GM12878 (cell line): ENCODE results near the gene MYLIP.

DNA sequence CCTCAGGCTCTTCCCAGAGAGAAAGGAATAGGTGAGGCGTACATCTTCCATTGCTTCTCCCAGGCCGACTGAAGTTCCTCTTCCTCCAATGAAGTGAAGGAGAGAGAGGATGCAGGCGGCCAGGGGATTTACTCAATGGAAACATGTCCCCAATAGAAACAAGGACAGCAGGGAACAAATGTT lies 510.5 kb upstream of the JARID2 start:
- RAMPAGE, long total RNA: no peak
- RRBS, 2 experiments: no CpG with 5 or more reads among the region's 3 CpGs
CAGE:
- cytosol, long polyA minus RNA: no peak
- cytosol, long polyA plus RNA: no peak
- long polyA plus RNA: no peak
- nucleolus, long total RNA: no peak
- nucleus, long polyA plus RNA: no peak
- nucleus, long total RNA: no peak

DNA sequence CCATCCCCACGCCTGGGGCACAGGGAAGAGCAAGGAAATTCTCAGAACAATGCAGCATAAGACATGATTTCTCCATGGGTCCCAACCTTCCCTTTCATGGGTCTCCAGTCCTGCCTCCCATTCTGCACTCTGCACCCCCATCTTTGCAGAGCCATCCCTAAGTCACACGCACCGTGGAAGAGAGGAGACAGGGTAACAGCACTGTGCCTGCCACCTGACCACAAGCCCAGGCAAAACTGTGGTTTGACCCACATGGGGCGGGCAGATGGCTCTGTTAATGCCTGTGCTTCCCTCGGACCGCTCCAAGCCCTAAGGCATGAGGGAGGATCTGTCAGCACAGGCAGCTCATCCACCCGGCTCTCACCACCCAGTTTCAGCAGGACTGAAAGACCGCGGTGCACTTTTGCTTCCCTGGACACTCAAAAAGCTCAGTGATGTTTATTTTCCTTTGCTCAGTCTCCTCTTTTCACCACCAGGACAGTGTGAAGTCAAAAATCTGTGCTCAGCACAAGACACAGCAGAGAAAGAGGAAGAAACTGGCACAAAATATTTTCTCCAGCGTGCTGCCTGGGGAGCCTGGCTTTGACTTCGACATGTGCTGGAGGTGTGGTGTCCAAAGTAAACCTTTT lies 441.9 kb upstream of the JARID2 start:
- RAMPAGE, long total RNA: no peak
- RRBS, 2 experiments: no CpG with 5 or more reads among the region's 11 CpGs
CAGE:
- cytosol, long polyA minus RNA: no peak
- cytosol, long polyA plus RNA: no peak
- long polyA plus RNA: no peak
- nucleolus, long total RNA: no peak
- nucleus, long polyA plus RNA: no peak
- nucleus, long total RNA: no peak

GRCh38 chr6:14910665-14911586 lies 334.9 kb upstream of the JARID2 start:
- RAMPAGE, long total RNA: no peak
- RRBS, 2 experiments: no CpG with 5 or more reads among the region's 13 CpGs
CAGE:
- cytosol, long polyA minus RNA: no peak
- cytosol, long polyA plus RNA: no peak
- long polyA plus RNA: no peak
- nucleolus, long total RNA: no peak
- nucleus, long polyA plus RNA: no peak
- nucleus, long total RNA: no peak

DNA sequence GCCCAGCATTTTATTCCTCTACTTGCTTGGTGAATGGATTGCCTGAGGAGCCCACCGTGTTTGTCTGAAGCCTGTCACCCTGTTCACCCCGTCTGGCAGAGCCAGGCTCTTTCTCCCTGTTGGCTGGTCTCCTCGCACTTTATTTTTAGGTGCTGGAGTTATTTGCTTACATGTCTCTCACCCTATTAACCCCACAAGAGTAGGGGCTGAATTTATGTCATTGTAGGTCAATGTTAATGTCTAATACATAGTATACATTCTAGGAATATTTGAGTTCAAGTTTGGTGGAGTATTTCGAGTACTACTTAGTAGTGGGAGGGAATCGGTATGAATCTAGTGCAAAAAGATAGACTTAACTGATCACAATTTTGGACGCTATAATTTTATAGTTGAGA lies 10.7 kb downstream of the JARID2 start:
- RAMPAGE, long total RNA: no peak
- RRBS, 2 experiments: no CpG with 5 or more reads among the region's 6 CpGs
CAGE:
- cytosol, long polyA minus RNA: no peak
- cytosol, long polyA plus RNA: no peak
- long polyA plus RNA: no peak
- nucleolus, long total RNA: no peak
- nucleus, long polyA plus RNA: no peak
- nucleus, long total RNA: no peak

DNA sequence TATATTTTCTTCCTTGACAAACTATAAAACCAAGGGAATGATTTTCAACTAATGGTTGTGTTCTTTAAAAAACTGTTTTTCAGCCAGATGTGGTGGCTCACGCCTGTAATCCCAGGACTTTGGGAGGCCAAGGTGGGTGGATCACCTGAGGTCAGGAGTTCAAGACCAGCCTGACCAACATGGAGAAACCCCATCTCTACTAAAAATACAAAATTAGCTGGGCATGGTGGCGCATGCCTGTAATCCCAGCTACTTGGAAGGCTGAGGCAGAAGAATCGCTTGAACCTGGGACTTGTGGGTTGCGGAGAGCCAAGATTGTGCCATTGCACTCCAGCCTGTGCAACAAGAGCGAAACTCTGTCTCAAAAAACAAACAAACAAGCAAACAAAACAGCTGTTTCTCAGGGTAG lies 27.5 kb downstream of the JARID2 start:
- RAMPAGE, long total RNA: no peak
- RRBS, 2 experiments: no CpG with 5 or more reads among the region's 5 CpGs
CAGE:
- cytosol, long polyA minus RNA: no peak
- cytosol, long polyA plus RNA: no peak
- long polyA plus RNA: no peak
- nucleolus, long total RNA: no peak
- nucleus, long polyA plus RNA: no peak
- nucleus, long total RNA: no peak

DNA sequence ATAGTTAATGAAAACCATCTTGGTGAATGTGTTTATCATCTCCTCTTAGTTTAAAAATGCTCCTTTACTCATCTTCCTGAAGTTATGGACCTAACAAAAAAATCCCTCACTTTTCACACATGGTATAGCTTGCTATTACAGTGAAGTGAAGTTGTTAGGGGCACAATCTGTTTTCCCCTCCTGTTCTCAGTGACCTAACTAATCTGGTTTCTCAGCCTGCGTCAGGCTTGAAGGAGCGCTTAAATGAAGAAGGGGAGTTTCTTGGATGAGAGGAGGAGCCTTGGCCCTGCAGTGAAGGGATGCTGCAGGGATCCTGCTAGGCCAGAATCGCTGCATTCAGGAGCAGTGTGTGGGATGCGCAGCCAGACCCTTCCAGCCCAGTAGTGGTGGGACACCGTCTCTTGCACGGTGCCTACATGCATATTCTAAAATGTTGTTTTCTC lies 45.4 kb downstream of the JARID2 start:
- RAMPAGE, long total RNA: no peak
- RRBS, 2 experiments: no CpG with 5 or more reads among the region's 6 CpGs
CAGE:
- cytosol, long polyA minus RNA: no peak
- cytosol, long polyA plus RNA: no peak
- long polyA plus RNA: no peak
- nucleolus, long total RNA: no peak
- nucleus, long polyA plus RNA: no peak
- nucleus, long total RNA: no peak

GRCh38 chr6:15292890-15293766 lies 47.3 kb downstream of the JARID2 start:
- RAMPAGE, long total RNA: no peak
- RRBS, 2 experiments: no CpG with 5 or more reads among the region's 6 CpGs
CAGE:
- cytosol, long polyA minus RNA: no peak
- cytosol, long polyA plus RNA: no peak
- long polyA plus RNA: no peak
- nucleolus, long total RNA: no peak
- nucleus, long polyA plus RNA: no peak
- nucleus, long total RNA: no peak

DNA sequence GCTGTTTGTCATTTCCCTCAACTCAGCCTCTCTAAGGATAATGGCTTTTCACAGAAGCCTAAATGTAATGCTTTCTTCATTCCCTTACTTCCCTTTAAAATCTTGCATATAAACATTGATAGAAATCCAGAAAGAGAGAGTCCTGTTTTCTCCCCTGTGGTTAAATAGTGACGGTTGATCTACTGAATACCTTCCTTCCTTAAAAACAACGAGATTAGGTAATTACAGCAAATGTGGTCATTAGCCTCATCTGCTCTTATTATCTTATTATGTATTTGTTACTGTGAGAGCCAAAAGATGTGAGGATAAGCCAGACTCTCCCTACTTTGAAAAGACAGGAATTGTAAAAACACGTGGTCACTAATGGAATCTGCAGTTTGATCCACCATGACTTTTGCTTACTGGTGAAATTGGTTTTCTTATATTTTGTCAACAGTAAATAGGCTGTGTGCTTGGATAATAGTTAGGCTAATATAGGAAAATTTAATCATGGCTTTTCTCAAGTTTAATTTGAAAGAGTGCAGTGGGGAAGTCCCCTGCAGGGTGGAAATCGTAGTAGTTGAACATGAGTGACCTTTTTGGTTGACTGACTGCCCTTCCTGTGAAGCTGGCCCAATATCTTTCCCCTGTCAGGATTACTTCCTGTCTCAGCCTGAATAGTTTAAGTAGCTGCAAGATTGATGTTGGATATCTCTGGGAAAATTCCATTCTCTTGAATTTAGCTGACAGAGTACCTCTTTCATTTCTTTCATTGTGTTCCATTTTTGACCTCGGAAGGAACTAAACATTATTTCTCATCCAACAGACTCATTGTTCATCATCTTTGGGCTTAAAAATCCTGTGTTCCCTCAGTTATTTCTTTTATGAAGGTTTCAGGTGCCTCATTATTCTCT lies 62.8 kb downstream of the JARID2 start:
- RAMPAGE, long total RNA: no peak
- RRBS, 2 experiments: no CpG with 5 or more reads among the region's 5 CpGs
CAGE:
- cytosol, long polyA minus RNA: no peak
- cytosol, long polyA plus RNA: no peak
- long polyA plus RNA: no peak
- nucleolus, long total RNA: no peak
- nucleus, long polyA plus RNA: no peak
- nucleus, long total RNA: no peak

DNA sequence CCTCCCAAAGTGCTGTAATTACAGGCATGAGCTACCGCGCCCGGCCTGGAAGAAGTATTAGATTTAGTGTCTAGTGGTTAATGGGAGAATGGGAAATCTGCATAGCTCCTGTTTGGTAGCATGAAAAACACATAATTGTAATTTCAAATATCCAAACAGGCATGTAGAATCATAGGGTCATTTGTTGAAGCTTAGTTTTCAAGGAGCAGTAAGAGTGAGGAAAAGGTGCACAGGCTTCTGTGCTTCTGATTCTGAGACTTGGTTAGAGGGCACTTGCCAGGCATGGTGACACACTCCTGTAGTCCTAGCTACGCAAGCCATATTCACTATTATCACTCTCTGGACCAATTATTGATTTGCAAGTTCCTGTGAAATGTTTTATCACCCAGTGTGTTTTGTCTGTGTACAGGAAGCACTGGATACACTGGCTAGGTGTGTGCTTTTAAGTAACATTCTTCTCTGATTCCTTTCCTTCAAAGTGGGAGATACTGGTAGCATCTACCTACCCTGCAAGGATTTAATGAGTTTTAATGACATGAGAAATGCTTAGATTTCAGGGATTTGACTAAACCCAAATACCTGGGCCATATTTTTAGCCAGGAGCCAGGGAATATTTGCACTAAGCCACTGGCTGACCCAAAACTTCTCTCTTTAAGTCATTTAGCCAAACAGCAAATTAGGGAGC lies 76.3 kb downstream of the JARID2 start:
- RAMPAGE, long total RNA: no peak
- RRBS, 2 experiments: no CpG with 5 or more reads among the region's 4 CpGs
CAGE:
- cytosol, long polyA minus RNA: no peak
- cytosol, long polyA plus RNA: no peak
- long polyA plus RNA: no peak
- nucleolus, long total RNA: no peak
- nucleus, long polyA plus RNA: no peak
- nucleus, long total RNA: no peak

DNA sequence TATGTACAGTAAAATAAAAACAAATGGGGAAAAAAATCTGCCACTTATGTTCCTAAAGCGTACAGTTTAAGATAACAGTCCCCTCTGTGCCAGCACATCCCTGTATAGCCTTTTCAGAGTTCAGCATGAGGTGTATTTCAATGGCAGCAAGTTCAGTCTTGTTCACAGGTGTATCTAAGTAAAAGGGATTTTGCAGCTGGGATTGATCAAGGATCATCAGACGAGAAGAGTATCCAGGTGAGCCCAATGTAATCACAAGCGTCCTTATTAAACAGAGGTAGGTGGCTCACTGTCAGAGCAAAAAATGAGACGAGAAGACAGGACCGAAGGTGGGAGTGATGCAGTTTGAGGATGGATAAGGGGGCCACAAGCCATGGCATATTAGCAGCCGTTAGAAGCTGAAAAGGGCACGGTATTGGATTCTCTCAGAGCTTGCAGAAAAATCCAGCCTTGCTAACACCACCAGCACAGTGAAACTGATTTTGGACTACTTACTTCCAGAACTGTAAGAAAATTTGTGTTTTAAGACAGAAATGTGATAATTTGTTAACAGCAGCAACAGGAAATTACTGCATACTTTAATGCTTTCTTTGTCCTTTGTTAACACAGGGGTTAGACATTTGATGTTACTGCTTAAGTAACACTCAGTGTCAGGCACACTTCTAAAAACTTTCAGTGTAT lies 108.2 kb downstream of the JARID2 start:
- RAMPAGE, long total RNA: no peak
- RRBS, 2 experiments: no CpG with 5 or more reads among the region's 7 CpGs
CAGE:
- cytosol, long polyA minus RNA: no peak
- cytosol, long polyA plus RNA: no peak
- long polyA plus RNA: no peak
- nucleolus, long total RNA: no peak
- nucleus, long polyA plus RNA: no peak
- nucleus, long total RNA: no peak

DNA sequence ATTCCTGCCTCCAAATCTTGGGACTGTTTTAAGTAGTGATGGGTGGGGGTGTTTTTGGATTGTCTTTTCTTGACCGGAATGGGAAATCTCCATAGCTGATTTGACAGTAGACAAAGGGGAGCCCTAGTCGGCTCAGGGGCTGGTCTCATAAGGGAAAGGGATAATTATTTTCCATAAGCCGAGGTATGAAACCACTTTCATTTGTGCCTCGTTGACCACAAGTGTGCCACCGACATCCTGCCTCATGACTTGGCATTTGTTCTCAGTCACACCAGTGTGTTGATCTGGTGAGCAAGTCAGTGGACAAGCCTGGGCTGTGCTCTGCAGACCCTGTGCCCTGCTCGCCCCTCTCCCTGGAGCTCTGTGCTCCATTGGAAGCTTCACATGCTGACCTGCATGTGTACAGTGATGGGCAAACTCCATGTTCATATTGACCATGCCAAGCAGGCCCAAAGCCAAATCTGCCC lies 158.0 kb downstream of the JARID2 start:
- RAMPAGE, long total RNA: no peak
- RRBS, 2 experiments: no CpG with 5 or more reads among the region's 6 CpGs
CAGE:
- cytosol, long polyA minus RNA: no peak
- cytosol, long polyA plus RNA: no peak
- long polyA plus RNA: no peak
- nucleolus, long total RNA: no peak
- nucleus, long polyA plus RNA: no peak
- nucleus, long total RNA: no peak

DNA sequence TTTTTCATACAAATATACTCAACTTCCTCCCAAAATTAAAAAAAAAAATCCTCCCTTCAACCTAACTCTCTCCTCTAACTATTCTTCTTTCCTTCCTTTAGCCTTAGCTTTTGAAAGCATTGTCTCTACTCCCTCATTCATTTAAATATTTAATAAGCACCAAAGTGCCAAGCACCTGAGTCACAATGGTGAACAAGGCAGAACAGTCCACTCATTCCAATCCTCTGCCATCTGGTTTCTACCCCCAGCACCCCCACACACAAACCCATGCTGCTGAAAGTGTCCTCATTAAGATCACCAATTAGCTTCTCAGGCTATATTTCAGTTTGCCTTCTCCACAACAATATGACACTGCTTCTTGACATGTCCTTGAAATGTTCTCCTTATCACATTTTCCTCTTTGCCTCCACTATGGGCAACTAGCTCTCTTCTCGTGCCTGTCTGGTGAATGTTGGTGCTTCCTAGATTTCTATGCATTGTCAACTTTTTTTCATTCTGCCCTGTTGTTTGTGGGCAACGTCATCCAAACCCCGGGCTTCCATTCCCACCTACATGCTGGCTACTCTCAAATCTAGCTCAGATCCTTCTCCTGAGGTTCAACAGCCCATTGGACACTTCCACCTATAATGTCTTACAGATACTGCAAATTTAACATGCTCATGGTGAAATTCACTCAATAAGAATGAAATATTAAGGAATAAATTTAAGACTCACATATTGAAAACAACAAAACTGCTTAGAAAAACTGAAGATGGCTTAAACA lies 76.2 kb downstream of the DTNBP1 start:
- RAMPAGE, long total RNA: no peak
- RRBS, 2 experiments: no CpG with 5 or more reads among the region's 3 CpGs
CAGE:
- cytosol, long polyA minus RNA: no peak
- cytosol, long polyA plus RNA: no peak
- long polyA plus RNA: no peak
- nucleolus, long total RNA: no peak
- nucleus, long polyA plus RNA: no peak
- nucleus, long total RNA: no peak

DNA sequence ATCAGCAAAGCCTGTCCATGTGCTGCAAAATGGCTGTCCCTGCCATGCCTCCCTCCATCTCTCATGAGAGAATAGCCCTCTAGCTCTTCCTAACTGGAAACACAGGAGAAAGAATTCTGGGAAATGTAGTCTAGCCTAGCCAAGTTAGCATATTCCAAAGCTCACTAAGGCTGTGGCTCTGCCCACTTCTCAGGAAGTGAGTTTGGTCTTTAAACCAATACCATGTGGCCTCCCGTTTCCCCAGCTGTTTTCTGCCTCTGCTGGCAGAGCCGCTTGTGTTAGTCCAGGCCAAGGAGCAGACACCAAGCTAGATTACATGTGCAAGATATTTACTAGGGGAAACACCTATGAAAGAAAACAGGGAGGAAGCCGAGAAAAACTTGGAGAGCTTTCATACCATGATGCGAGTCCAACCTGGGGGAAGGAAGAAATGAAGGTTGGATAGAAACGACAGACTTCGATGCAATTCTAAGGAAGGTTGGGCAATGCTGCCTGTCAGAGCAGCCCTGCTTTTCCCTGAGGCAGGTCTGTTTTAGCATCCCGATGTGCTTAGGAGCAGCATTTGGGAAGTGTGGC lies 91.7 kb upstream of the DTNBP1 start:
- RAMPAGE, long total RNA: no peak
- RRBS, 2 experiments: no CpG with 5 or more reads among the region's 7 CpGs
CAGE:
- cytosol, long polyA minus RNA: no peak
- cytosol, long polyA plus RNA: no peak
- long polyA plus RNA: no peak
- nucleolus, long total RNA: no peak
- nucleus, long polyA plus RNA: no peak
- nucleus, long total RNA: no peak

DNA sequence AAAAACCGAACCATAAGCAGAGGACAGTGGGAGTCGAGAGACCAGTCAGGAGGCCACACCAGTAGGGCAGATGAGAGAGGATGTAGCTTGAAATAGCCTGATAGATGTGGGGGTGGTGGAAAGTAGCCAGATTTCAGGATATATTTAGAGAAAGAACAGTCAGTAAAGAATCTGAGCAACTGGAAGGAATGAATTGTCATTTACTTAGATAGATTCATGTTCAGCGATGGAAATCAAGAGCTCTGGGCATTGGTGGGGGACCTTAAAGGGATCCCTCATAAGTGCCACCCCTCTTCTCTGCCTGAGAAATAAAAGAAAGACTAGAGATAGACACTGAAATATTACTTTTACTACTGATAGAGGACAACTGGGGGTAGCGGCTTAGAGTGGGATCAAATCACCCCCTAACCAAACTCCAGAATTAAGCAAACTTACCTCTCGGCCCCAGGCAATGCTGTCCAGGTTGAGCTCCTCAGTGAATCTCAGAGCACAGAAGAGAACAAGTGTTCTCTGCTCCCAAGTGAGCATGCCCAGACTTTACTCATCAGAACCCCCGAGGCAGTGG lies 133.7 kb upstream of the DTNBP1 start:
- RAMPAGE, long total RNA: no peak
- RRBS, 2 experiments: no CpG with 5 or more reads among the region's 6 CpGs
CAGE:
- cytosol, long polyA minus RNA: no peak
- cytosol, long polyA plus RNA: no peak
- long polyA plus RNA: no peak
- nucleolus, long total RNA: no peak
- nucleus, long polyA plus RNA: no peak
- nucleus, long total RNA: no peak

- RAMPAGE, long total RNA: no peak
- RRBS, 2 experiments: no CpG with 5 or more reads among the region's 5 CpGs
CAGE:
- cytosol, long polyA minus RNA: no peak
- cytosol, long polyA plus RNA: no peak
- long polyA plus RNA: no peak
- nucleolus, long total RNA: no peak
- nucleus, long polyA plus RNA: no peak
- nucleus, long total RNA: no peak
Measured at GRCh38 chr6:15889294-15889799, 226.5 kb upstream of the DTNBP1 start.

- RAMPAGE, long total RNA: no peak
- RRBS, 2 experiments: 2% methylated on average over 24 to 36 of the region's 89 CpGs
CAGE:
- cytosol, long polyA minus RNA: start-site peak on the plus strand at chr6:16129070-16129094, 127 reads
- cytosol, long polyA plus RNA: no peak
- long polyA plus RNA: start-site peak on the plus strand at chr6:16129032-16129152, 54 and 64 reads in 2 replicates
- nucleolus, long total RNA: no peak
- nucleus, long polyA plus RNA: no peak
- nucleus, long total RNA: no peak
Measured at GRCh38 chr6:16128976-16129839, at the start of gene MYLIP. Gene MYLIP, plus strand, starts transcription at chr6:16129086.

DNA sequence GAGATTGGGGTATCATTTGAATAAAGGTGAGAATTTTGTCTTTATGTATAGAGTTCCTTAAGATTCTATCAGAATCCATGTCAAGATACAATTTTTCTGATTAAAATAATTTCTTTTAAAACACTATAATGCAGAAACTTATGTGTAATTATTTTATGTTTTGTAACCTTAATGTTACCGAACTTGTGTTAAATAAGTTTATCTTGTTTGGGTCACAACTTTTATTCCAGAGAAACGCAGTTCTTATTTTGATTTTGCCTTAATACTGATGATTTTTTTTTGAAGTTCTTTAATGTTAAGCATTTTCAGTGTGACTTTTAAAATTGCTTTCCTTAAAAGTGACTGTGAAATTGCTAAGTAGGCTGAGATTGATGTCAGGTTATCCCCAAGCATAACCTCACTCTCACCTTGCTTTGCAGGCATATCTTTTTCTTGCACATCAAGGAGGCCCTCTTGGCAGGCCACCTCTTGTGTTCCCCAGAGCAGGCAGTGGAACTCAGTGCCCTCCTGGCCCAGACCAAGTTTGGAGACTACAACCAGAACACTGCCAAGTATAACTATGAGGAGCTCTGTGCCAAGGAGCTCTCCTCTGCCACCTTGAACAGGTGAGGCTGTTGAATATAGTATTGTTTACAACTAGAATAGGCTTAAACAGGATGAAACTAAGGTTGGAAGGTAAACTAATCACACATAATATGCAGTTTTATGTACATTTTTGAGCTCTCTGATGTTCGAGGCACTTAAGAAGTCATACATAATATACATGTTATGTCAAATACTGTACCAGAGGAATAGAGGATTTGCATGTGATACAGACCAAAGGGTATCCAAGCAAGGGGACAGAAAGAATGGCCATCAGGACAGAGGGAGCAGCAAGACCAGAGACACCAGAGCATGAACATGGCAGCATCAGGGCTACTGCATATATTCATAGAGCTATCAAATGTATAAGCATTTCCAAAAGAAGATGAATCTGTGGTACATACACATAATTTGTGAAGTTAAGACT lies 12.6 kb downstream of the MYLIP start:
- RAMPAGE, long total RNA: no peak
- RRBS, 2 experiments: no CpG with 5 or more reads among the region's 3 CpGs
CAGE:
- cytosol, long polyA minus RNA: no peak
- cytosol, long polyA plus RNA: no peak
- long polyA plus RNA: no peak
- nucleolus, long total RNA: no peak
- nucleus, long polyA plus RNA: no peak
- nucleus, long total RNA: no peak

DNA sequence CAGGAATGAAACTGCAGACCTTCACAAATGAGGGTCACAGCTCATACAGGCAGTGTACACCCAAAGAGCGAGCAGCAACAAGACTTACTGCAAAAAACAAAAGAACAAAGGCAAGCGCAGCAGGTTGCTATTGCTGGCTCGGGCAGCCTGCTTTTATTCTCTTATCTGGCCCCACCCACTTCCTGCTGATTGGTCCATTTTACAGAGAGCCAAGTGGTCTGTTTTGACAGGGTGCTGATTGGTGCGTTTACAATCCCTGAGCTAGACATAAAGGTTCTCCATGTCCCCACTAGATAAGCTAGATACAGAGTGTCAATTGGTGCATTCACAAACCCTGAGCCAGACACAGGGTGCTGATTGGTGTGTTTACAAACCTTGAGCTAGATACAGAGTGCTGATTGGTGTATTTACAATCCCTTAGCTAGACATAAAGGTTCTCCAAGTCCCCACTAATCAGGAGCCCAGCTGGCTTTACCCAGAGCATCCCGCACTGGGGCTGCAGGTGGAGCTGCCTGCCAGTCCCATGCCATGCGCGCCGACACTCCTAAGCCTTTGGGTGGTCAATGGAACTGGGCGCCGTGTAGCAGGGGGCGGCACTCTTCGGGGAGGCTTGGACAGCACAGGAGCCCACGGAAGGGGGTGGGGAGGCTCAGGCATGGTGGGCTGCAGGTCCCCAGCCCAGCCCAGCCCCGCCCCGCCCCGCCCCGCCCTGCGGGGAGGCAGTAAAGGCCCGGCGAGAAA lies 11.9 kb upstream of the GMPR start:
- RAMPAGE, long total RNA: no peak
- RRBS, 2 experiments: no CpG with 5 or more reads among the region's 20 CpGs
CAGE:
- cytosol, long polyA minus RNA: no peak
- cytosol, long polyA plus RNA: no peak
- long polyA plus RNA: no peak
- nucleolus, long total RNA: no peak
- nucleus, long polyA plus RNA: no peak
- nucleus, long total RNA: no peak

GRCh38 chr6:16249776-16250166 lies 11.4 kb downstream of the GMPR start:
- RAMPAGE, long total RNA: no peak
- RRBS, 2 experiments: 84 to 91% methylated on average over 2 of the region's 4 CpGs
CAGE:
- cytosol, long polyA minus RNA: no peak
- cytosol, long polyA plus RNA: no peak
- long polyA plus RNA: no peak
- nucleolus, long total RNA: no peak
- nucleus, long polyA plus RNA: no peak
- nucleus, long total RNA: no peak

- RAMPAGE, long total RNA: no peak
- RRBS, 2 experiments: no CpG with 5 or more reads among the region's 10 CpGs
CAGE:
- cytosol, long polyA minus RNA: no peak
- cytosol, long polyA plus RNA: no peak
- long polyA plus RNA: no peak
- nucleolus, long total RNA: no peak
- nucleus, long polyA plus RNA: no peak
- nucleus, long total RNA: no peak
Measured at GRCh38 chr6:16420766-16421752, 182.7 kb downstream of the GMPR start.